PFSK-1 (cell line): Measurements from ENCODE around the genes FNDC7, CELSR2, PSMA5 and GNAT2.

- RRBS, result no CpG with 5 or more reads among the region's 3 CpGs
These were observed 226.3 kb downstream of the VAV3 start for GRCh38 chr1:107738593-107739223.

DNA sequence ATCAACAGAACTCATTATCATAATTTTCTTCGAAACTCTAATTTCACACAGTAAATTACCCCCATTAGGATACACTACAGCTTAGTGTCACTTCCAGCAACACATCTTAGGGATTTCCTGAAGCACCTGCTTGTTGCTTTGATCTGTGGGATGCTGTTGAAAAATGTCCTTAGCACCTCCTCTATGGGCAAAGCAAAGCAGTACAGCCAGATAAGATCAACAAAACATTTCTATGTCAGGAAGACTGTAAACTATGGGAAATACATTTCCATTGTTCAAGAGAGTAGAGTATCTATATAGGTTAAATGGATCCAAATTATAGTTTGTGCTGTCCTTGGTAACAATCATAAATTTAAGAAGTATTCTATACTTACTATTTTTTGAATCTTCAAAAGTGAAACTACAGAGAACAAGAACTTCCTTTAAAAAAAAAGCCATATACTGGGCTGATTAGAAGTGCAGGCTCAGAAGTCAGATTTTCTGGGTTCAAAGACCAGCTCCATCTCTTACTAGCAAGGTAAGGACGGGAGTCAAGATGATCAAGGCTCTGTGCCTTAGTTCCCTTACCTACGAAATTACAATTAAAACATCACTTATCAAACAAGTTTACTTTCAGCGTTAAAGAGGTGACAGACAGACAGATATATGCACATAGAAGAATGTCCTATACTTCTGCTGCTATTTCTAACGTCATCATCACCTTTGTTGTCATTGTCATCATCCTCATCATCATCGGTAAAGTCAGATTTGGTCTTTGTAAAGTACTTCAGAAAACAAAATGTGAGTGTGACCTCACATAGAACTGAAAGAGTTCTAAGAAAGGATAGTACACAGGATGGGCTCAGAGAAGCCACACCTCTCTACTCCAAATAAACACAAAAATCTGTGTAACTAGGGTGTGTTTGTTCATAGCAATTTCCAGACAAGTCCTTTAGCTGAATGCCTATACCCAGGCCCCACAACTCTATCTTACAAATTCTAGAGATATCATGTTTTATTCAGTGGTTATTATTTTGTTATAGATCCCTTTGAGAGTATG lies 178.8 kb downstream of the VAV3 start:
- RRBS, result no CpG with 5 or more reads among the region's 6 CpGs

DNA sequence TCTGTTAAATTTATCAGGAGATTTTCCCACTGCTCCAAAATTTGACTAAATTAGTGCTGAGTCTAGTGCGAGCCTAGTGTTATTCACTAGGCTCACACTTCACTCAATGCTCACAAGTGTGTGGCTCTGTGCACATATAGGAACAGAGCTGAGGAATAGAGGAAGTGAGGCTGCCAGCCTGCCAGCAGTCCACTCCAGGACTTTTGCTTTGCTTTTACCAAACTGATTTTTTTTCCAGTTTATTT lies 87.3 kb downstream of the VAV3 start:
- RRBS, result no CpG with 5 or more reads among the region's 1 CpG

GRCh38 chr1:108083024-108083499 lies 117.1 kb downstream of the SLC25A24 start:
- RRBS, result no CpG with 5 or more reads among the region's 2 CpGs

DNA sequence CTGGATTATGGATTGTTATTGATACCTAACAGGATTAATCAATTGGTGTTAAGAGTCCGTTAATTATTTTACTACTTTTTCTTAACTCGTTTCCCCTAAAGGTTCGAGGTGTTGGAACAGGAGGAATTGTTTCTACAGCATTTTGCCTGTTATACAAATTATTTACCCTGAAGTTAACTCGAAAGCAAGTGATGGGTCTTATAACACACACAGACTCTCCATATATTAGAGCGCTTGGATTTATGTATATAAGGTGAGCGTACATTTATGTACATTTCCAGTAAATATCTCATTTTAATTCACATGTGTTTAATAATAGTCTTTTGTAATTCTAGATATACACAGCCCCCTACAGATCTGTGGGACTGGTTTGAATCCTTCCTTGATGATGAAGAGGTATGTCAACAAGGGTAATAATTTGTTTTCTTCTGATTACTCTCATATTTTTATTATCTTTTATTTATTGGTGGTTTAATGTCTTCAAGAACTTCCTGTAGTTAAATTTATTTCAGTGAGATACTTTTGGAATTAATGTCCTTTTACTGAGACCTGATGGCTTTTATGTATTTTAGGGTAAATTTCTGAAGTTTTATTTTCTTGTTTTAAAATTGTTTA lies 3.9 kb downstream of the PRPF38B start:
- RRBS, result no CpG with 5 or more reads among the region's 6 CpGs

GRCh38 chr1:108712668-108713057 lies at the start of gene FNDC7:
TSS of gene FNDC7 (plus strand) at chr1:108712908.
- RRBS, result no CpG with 5 or more reads among the region's 7 CpGs

GRCh38 chr1:108961270-108961549 lies 2.1 kb downstream of the CLCC1 start:
- RRBS, result no CpG with 5 or more reads among the region's 6 CpGs

- RRBS, result 21% methylated on average over 6 of the region's 29 CpGs
These were observed 529 bp upstream of the TMEM167B start for GRCh38 chr1:109089990-109090480.

GRCh38 chr1:109214242-109215123 lies 765 bp downstream of the SARS1 start:
- RRBS, result 0% methylated on average over 6 of the region's 41 CpGs

- RRBS, result no CpG with 5 or more reads among the region's 8 CpGs
These were observed 11.6 kb upstream of the CELSR2 start for GRCh38 chr1:109237554-109238380.

DNA sequence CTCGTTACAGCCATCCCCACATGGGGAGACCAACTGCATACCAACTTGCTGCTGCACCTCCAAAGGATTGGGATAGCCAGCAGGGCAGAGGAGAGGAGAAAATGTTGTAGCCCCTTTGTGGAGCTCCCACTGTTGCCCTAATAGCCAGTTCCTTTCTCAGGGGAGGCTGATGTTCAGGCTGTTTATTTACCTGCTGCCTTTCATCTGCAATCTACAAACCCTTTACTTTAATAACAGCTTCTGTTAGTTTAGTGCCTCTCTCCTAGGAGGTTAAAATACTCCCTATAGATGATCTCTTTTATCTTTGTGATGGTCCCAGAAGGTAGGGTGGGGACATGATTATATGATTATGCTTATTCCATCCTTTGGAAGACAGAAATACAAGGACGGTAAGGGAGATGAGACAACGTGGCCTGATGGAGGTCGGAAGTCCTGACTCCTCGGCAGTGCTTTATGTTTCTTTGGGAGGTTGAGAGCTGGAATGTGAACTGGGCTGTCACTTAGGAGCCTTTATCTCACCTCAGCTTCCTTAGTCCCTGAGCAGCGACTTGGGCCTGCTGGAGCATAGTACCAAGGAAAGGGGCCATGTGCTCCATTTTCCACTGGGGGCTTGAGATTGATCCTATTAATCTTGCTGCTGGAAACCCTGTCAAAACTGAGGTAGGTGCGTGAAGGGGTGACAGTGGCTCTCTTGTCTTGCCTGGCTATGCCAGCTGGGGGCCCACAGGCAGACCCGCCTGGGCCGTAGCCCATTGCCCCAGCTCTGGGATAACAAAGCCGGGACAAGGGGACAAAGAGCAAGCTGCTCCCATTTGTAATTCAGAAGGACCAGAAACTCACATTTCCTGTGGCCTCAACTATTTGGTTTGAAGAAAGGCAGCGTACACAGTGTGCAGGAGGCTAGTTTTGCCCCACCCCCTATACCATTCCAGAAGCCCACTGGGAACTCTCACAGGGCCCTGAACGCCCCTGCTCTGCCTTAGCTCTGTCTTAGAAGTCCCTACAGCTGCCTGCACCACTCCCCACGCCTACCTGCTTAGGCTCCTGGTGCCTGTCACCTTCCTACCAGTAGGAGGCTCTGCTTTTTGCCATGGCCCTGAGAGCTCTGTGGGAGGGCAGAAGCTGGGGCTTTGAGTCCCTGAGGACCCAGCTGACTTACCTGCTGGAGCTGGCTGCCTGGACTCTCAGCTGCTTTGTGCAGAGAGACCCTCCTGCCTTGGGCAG lies 10.4 kb upstream of the CELSR2 start:
- RRBS, result no CpG with 5 or more reads among the region's 13 CpGs

DNA sequence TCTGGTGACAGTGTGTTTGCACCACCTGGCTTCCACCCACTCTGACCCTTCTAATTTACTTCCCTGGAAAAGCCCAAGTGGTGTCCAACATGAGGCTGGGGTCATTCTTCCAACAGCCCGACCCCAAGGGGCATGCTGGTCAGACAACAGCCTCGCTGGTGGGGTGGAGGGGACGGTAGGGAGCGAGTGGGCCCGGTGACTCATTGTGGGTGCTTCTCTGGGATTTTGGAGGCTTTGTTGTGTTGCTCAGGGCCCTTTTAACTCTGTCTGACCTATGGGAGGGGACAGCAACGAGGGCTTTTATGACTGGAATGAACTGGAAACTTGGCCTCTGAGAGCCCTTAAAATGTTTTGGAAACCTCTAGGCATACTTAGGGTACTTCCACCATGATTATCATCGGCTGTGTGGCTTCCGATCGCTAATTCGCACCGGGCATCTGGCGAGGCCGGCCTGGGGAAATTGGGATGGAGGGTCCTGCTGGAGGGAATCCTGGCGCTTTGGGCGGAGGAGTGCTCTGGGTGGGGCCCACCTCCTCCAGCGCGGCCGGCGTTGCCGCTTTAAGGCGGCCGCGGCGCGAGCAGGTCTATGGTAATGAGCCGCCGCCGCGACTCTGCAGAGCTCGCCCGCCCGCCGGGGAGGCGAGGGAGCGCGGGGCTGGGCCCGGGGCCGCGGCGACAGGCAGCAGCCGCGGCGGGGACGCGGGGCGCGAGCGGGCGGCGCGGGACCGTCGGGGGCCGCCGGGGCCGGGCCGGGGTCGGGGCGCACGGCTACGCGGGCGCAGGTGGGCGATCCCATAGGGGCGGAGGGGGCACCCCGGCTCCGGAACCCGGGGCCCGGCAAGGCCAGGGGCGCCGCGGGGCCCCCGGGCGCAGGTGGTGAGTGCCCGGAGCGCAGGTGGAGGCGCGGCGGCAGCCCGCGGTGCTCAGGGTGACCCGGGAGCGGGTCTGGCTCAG lies at the start of gene CELSR2:
CELSR2 (plus strand) TSS at position 614 of the 954 bp plus-strand sequence.
- RRBS, result 1% methylated on average over 55 of the region's 83 CpGs

DNA sequence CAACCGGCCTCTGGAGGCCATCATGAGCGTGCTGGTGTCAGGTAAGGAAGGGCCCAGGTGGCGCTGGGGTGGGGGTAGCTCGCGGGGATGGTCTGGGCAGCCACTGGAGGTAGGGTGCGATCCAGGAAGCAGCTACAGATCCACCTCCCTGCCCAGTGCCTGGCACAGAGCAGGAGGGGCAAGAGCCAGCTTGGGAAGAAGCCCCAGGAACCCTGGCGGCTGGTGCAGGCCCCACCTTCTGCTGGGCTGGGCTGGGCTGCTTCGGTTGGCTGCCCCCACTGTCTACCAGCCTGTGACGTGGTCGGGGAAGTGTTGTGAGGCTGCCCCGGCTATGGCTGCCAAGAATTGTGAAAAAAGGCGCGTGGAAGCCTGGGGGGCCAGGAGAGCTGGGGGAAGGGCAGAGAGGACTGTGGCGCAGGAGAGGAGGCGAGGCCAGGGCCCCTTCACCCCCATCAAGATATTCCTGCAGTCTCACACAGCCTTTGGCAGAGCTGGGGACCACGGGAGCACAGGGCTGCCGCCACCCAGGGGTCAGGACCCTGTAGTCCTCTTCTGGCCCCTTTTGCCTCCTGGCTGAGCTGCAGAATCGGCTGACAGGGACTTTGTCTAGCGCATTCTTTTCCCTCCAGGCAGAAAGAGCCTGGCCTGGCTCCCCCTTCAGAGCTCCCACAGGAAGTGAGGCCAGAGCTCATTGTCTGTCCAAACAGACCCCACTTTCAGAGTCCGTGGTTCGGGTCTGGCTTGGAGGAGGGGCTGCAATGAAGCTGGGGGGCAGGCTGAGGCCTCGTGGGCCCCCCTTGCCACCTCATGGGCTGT lies 4.2 kb downstream of the CELSR2 start:
- RRBS, result no CpG with 5 or more reads among the region's 22 CpGs

DNA sequence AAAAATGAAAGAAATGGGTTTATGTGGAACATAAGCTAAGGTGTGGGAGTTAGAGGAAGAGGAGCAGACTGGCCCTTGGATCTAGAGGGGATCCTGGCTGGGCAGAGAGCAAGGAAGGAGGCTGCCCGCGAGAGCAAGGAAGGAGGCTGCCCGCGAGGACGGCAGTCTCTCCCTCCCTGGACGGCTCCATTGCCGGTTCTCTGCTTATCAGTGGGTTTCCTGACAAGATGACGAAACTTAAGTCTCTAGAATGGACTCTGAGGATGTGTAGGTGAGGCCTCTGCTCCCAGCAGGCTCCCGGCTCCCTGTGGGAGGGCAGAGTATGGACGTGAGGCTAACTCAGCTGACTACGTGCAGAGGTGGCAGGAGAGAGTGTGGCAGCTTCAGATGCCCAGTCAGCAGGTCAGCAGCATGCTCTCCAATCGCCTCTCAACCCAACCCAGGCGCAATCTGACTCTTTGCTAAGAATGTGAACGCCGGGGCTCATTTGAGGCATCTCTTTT lies 6.1 kb downstream of the MYBPHL start:
- RRBS, result 63% methylated on average over 2 of the region's 15 CpGs

DNA sequence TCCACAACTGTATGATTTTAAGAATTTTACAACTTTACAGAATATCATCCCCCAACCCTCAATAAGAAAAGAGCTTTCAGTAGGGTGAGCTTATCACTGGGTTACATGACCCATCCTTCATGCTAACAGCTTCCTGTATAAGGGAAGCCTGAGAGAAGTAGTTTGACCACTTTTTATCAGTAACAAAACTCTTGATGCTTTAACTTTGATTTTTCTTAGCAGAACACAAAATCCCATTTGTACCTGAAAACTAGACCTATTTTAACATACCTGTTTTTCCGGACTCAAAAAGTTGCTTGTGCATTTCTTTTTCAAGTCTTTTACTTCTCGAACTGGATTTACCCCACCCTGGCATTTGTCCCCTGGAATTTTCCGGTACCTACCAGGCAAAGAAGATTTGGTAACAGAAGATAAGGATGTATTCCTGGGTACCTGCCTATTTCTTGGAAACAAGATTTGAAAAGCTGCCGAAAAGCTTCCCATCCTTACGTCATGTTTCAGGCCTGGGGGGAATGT lies 9.8 kb upstream of the MYBPHL start:
- RRBS, result 94% methylated on average over 2 of the region's 5 CpGs

- RRBS, result no CpG with 5 or more reads among the region's 7 CpGs
These were observed 40.7 kb upstream of the MYBPHL start for GRCh38 chr1:109347285-109348200.

DNA sequence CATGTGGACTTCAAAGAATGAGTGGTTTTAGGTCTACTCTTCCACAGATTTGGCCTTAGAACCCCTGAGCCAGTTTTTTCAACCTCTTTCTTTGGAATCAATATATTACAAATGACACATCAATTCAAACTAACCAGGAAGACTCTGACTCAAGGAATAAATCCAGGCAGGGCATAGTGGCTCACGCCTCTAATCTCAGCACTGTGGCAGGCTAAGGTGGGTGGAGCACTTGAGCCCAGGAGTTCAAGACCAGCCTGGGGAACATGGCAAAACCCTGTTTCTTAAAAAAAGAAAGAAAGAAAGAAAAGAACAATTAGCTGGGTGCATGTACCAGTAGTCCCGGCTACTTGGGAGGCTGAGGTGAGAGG lies 2.1 kb downstream of the SORT1 start:
- RRBS, result no CpG with 5 or more reads among the region's 2 CpGs

GRCh38 chr1:109425687-109426498 lies at the start of gene PSMA5:
TSS of gene PSMA5 (minus strand) at chr1:109426448.
- RRBS, result 1% methylated on average over 21 of the region's 48 CpGs

- RRBS, result no CpG with 5 or more reads among the region's 1 CpG
These were observed 1.3 kb downstream of the SYPL2 start for GRCh38 chr1:109467729-109468043.

GRCh38 chr1:109619290-109620002 lies at the start of gene GNAT2:
TSS of gene GNAT2 (minus strand) at chr1:109619616.
- RRBS, result no CpG with 5 or more reads among the region's 35 CpGs